Pericardium fibroblast (primary cell): ENCODE measurements around the genes ZBTB6 and NEK6.

DNA sequence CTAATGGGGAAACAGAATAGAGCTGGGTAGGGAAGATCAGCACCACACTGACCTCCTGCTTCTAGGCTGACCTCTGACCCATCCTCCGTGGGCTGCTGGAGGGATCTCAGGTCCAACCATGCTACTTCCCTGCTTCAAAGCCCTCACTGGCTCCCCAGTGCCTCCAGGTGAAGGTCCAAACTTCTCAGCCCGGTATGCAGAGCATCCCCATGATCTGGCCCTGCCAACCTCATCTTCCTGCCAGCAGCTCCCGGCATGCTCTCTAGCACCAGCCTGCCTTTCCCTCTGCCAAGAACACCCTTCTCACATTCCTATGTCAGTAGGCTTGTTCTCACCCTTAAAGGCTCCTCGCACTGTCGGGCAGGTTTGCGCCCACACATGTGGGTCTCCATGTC is 28.4 kb downstream of the NDUFA8 start:
- RAMPAGE, long total RNA = no peak

DNA sequence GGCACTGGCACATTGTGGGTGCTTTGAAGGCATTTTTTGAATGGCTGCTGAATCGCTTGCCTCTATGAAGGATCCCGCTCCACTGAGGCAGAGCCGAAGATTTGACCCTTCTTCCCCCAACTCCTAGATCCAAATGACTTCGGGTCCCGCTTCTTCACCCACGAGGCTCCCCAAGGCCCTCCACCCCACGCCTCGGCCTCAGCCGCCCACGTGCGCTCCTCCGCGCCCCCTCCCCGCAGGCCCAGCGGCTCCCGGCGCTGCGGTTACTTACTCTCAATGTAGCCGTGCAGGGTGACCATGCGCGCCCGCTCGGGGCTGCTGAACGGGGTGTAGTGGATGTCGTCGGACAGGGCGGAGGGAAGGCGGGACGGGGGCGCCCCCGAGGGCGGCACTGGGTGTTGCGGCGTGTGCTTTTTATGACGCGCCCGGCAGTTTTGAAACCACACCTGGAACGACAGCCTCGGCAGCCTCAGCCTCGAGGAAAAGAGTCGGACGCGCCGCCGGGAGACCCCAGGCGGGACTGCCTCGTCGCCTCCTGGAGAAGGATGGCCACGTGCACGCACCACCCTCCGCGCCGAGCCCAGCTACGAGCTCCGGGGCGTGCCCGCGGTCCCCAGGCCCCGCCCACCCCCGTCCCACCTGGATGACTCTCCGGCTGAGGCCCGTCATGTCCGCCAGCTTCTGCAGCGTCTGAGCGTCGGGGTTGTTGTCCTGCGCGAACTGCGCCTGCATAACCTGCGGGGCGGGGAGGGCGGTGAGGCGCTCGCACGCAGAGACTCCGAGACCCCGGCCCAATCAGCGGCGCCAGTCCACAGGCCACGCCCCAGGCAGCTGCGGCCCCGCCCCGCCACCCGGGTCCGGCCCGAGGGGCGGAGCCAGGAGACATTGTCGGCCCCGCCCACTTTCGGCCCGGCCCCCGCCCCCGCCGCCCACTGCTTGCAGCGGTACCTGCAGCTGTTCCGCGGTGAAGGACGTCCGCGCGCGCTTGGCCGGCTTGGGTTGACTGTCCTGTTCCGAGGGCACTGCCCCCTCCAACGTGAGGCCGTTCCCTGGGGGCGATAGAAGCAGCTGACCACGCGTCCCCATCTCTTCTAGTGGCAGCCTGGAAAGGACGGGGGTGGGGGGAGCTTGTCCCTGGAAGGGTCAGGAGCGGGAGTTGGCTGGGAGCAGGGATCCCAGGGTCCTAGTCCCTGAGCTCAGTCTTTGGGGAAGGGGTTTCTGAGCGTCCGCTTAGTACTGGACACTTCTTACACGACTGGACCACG is 15.0 kb downstream of the LHX6 start:
- RAMPAGE, long total RNA = no peak

DNA sequence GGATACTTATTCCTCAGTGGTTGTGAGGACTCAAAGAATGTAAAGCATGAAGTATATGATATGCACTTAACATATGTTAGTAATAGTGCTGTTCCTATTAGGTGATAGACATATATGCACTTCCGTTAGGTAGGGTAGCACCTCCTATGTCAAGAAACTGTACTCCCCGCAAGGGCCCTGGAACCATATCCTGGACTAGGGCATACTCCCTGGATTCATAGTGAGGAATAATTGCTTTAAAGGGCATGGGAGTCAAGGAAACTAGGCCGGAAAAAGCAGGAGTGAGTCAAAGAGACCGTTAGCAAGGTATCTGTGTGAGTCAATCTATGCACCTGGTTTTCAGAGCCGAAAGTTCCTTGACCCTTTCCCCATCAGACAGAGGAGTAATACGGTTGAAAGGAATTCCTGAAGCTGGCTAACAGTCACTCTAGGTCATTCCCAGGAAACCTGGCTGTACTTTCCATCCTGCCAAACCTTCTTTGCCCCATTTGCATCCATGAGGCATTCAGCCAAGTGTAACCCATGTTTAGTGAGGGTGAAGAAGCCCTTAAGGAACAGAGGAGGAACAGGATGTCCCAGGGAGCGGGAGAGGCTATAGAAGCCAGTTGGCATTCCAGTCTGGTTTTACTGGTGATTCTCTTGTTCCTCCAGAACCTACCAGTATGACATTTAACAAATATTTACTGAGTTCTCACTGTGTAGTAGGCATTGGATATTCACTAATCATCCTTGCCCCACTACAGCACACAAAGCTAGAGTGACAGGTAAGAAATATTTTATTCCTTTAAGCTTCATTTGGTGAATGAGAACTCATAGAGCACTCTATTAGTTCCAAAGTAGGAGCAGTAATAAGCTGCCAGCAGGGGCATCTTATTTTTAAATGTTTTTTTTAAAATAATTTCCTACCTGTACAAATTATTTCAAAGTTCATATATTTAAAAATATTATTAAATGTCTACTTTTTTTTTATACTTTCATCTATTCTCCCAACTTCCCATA is 16.1 kb downstream of the RBM18 start:
- RAMPAGE, long total RNA = no peak

- RAMPAGE, long total RNA = no peak
Measured at GRCh38 chr9:122371844-122372500, 1.1 kb downstream of the PTGS1 start.

DNA sequence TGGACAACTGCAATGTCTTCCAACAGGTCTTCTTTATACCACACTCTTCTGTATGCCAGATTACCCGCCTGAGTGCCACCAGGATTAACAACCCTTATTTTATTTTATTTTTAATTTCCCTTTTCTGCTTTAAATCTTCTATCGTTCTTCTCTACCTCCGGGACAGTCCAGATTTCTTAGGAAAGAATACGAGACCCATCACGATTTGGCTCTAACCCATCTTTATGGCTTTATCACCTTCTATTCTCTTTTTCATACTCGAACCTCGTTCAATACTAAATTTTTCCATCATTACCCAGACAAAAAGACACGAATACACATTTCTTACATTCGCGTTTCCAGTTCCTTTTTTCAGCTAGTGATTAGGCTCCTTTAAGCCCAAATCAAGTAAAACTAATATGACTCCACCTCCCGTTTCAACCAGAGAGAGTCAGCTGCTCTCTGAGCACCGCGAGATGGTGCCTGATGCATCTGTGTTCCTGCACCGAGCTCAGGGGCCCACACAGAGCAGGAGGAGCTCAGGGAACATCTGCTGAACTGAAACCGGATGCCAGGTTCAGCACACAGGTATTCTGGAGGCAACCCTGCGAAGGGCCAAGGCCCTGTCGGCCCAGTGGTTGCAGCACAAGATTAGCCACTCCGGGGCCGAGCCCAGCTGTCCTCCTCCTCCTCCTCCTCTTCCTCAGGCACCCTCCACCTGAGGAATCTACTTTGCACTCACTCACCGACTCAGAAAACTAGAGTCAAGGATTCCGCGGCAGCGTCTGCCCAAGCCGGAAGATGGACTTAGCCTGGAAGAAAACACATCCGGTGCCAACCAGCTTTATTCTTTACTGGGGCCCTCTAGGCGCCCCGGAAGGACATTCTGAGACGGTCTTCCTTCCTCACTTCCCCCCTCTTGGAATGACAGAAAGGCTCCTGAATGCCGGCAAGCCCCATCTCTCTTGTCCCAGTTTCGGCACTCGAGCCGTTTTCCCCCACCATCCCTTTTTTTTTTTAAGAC is at the start of gene ZBTB6:
Gene ZBTB6, minus strand, starts transcription at position 798 of the 1,003 bp plus-strand sequence.
- RAMPAGE, long total RNA = start-site peak on the minus strand centred at position 796 of the sequence, 16 bp wide, 39 and 21 reads in 2 replicates

DNA sequence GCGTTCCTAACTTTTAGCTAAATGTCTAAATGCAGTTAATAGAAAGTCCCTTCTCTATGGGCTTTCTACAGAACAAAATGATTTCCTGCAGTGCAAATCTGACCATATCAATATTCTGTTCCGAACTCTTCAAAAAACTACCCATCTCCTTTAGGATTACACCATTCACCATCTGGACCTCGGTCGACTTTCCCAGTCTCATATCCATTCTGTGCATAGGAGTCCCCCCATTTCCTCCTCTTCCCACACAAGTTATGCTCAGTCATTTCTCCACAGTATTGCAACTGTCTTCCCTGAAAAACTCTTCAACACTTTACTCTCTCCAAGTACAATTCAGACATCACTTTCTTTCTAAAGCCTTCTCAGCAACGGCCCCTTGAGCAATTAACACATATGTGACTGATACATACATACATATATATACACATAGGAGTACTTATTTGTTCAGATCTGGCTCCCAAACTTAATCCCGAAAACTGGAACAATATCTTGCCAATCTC is 790 bp downstream of the ZBTB26 start:
- RAMPAGE, long total RNA = no peak

DNA sequence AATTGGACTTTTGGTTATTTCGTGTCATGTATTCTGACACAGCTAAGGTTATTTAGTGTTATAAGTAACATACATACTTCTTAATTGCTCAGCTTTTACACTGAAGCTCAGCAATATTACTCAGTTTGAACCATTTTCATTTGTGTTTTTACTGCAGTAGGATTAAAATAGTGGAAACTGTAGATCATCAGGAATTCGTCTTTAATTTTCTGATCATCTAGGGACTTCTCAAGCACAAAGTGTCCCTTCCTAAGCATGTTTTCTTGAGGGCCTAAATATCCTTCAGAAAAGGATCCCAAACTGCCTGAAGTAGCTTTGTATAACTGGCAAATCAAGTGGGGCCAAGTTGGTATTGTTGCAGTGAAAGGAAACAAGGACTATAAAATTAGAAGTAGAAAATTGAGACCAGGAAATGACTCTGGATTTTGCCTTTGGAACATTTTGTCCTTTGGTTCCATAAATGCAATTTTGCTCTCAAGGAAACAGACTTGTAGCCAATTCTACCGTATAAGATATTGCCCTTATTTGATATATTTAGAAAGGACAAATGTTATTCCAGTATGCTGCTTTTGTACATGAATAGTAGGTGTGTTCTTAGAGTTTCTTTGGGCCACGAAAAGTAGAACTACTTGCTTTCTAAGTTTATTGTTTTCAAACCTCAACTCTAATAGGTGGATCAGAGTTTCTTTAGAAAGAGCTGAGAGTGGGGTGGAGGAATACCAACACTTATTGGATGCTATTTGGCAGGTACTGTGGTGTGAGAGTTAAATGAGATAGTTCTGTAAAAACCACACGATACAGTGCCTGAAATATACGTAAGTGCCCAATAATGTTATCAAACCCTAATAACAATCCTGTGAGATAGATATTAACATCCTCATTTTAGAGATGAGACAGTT is 34.4 kb downstream of the RABGAP1 start:
- RAMPAGE, long total RNA = no peak

GRCh38 chr9:123036692-123037415 is 3.4 kb downstream of the GPR21 start:
- RAMPAGE, long total RNA = no peak

DNA sequence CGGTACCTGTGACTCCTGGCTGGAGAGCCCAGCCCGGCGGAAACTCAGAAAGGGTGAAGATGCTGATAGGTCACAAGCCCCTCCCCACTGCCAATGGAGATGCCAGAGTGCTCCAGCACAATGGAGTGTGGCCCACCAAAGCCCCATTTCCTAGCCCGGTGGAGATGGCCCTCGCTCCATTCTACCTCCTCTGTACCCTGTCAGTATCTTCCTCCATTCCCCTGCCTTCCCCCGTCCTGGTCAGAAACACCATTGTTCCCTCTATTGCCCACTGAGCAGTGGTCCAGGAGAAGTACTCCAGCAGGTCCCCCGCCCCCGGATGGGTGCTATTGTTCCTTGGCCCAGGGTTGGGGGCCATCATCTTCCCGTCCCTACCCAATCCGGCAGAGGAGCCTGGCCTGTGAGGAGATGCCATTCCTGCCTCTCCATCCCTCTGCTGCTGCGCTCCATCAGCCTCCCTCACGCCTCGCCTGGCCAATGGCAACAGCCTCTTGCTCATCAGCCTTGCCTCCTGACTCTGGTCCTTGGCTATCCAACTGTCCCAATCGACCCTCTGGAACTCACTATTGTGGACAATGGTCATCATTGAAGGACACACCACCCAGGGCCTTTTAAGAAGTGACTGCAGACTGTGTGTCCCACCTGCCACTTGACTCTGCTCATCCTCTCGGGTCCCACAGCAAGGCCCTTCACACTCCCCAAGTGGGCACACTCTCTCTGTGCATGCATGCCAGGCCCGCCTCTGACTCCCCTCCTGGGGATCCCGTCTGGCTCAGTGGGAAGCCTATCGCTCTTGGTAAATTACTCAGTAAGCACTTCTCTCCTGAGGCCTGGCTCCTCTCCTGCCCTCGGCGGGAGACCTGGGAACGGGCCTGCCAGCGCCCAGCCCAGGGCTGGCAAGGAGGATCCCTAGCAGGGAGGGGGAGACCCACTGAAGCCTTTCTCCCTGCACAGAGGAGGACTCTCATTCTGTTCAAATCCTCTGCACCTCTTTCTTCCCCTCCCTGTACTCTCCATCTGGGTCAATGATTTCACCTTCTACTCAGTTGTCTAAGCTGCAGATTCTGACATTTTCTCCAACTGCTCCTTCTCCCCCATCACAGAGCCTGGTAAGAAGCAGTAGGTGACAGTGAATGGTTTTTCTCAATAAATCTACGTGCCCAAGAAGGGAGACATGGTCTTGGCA is 81.4 kb downstream of the GPR21 start:
- RAMPAGE, long total RNA = no peak

GRCh38 chr9:123265886-123266443 is 2.4 kb downstream of the STRBP start:
- RAMPAGE, long total RNA = no peak

DNA sequence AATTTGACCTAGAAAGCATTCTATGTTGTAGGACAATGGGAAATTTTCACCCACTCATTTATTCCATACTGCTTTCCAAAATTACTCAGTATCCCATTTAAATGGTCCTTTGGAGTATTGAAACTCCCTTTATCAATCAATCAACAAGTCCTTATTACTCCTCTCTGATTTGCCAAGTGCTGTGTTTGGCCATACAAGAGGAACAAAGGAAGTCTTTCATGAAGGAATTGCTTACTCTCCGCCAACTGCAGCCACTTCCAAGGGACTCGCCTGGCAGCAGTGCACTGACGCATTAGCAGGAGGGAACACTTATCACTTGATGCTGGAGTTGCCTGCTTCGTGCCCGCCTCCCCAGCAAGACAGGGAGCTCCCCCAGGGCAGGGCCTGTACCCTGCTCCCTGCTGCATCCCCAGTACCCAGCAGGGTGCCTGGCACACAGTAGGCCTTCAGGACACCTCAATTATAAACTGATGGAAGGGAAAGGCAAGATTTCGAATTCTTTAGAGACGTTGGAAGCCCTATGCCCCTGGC is 97.8 kb downstream of the CRB2 start:
- RAMPAGE, long total RNA = no peak

DNA sequence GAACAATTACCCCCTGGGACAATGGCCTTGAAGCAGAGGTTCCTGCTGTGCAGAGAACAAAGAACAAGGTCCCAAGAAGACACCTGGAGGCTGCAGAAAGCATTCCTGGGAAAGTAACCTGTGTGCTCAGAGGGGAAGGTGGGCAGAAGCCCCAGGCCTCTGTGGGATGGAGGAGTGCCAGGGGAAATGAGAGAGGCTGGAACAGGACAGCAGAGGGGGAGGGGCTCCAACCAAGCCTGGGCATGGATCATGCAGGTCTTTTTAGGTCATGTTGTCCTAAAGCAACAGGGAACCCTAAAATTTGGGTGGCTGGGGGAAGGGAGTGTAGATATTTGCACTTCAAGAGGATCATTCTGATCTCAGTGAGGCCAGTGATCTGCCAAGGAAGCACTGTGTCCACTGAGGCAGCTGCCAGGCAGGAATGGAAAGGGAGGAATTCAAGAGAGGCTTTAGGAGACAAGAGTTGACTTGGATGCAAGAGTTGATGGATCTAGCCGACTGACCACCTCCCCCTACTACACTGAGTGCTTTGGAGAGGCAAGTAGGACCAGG is 126.7 kb downstream of the CRB2 start:
- RAMPAGE, long total RNA = no peak

DNA sequence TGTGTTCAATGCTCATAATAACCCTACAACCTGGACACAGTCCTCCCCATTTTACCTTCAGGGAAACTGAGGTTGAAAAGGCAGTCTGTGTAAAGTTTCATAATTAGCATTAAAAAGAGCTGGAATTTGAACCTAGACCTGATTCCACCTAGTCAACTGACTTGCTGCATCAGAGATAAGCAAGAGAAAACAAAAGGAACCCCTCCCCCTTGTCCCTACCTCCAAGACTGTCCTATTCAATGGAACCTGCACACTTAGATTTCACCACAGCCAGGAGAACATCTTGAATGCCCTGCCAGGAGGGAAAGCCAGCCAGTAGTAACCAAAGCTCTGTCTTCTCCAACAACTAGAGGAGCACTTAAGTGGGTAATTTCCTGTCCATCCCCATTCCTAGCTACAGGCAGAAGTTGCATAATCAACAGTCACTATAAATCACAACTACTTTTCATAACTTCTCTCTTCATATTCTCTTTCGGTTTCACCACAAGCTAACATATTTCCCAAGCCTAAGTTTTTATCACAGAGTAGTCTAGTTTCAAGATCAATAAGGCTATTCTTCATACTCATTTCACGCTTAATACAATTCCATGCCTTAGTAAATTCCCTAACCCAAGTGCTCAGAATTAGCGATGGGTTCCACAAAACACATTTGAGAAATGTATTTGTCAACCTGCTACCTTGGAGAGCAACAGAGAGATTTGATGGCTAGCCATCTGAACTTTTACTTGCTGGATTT is 2.2 kb downstream of the DENND1A start:
- RAMPAGE, long total RNA = no peak

DNA sequence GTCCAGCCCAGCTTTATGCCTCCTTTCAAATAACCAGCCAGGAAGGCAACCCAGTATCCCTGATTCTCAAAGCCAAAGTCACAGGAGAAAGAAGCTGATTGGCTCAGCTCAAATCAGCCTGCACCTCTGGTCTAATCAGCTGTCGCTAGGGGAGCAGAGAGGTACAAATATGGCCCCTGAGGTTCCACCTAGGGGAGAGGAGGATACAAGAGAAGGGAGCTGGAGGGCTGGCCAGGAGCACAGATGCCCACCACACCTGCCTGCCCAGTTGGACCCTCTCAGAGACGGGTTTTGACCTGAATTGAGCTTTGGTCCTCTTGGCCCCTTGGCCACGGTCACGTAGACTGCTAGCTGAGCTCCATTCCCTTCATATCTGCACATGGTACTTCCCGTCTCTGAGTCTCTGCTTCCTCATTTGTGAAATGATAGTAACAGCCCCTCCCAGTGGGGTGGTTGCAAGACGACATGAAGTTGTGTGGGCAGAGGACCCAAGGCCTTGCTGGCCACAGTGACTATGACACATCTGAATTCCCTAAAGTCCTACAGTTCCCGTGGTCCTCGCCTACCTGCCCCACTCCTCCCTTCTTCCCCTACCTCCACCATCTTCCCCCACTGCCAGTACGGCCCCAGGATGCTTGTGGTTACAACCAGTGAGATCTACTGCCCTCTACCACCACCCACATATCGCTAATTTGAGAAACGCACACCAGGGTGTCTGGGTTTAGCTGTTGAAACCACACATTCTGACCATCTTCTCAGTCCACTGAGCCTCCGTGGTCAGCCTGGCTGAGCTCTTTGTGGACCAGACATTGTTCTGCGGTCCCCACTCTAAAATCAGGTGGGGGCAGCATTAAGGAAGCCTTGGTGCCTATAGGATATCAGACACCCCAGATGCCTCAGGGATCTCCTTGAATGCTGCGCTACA is 60.4 kb upstream of the NEK6 start:
- RAMPAGE, long total RNA = no peak

GRCh38 chr9:124219176-124219509 is 38.6 kb upstream of the NEK6 start:
- RAMPAGE, long total RNA = no peak

DNA sequence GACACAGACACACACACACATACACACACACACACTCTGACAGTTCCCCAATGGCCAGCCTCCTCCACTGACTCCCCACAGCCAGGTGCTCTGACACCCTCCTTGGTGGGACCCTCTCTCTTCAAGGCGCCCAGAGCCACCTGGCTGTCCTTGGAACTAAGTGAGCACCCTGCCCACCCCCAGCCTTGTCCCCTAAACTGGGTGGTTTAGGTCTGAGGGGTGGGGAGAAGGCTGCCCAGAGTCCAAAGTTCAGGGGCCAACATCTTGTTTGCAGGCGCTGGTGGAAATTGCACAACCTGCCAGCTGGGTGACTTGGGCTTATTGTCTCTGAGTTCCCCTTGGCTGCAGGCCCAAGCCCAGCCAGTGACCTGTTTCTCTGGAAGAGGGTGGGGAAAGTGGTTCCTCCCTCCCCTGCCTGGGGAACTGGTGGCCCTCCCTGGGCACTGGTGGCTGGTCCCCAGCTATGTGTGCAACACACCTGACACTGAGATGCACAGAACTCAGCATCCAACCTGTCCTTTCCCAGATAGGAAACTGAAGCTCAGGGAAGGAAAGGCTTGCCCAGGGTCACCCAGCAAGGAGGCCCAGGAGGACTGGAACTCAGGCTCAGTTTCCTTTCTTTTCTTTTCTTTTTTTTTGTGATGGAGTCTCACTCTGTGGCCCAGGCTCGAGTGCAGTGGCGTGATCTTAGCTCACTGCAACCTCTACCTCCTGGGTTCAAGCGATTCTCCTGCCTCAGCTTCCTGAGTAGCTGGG is 34.3 kb upstream of the NEK6 start:
- RAMPAGE, long total RNA = no peak

DNA sequence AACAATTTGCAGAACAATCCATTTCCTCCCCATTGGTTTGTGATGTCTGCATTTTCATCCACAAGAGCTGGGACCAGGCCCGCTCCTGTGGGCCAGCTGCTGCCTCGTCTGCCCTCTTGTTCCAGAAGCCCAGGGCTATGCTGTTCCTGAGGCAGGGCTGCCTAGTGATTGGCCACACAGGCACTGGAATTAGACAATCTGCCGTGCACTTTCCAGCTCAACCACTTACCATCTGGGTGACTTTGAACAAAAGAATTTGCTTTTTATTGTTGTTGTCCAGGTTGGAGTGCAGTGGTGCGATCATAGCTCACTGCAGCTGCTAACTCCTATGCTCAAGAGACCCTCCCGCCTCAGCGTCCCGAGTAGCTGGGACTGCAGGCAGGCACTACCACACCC is 1.3 kb upstream of the NEK6 start:
- RAMPAGE, long total RNA = no peak

GRCh38 chr9:124257736-124258689 is at the start of gene NEK6:
Gene NEK6 (plus strand): TSS chr9:124257949.
- RAMPAGE, long total RNA = no peak

DNA sequence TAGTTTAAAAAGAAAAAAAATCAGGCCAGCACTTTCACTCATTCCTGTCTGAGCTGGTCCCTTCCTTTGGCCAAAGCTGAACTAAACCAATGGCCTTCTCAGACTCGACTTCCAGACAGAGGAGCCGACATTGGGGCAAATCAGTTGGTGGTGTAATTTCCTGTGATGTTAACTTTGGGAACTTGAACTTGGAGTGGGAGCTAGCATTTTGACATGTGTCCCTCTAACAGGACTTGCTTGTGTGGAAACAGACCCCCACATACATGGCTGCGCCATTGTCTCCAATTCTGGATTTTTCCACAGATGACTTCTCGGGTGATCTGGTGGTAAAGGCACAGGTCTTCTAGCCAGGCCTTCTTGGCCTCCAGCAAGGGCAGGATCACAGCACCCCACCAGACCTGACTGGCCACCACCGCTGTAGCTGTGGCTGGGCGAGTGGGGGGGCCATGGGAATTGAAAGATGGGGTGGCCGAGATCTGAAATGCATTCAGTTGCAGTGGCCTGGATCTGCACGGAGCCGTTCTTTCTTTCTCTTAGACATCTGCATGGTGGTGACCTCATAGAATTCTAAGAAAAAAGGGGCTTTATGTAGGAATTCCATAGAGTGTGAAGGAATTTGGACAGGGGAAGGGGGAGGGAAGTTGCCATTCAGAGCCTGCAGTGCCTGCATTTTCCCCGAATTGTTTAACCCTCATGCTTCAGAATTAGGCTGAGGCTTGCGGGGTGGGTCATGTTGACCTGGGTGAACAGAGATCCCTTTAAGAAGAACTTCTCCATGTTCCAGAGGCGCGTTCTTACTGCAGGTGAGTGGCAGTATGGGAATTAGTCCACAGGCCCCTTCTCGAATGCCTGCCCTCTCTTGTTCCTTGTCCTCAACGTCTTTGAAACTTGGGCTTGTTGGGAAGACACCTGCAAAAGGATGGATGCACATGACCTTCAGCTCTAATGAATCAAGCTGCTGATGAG is 4.8 kb downstream of the NEK6 start:
- RAMPAGE, long total RNA = no peak

DNA sequence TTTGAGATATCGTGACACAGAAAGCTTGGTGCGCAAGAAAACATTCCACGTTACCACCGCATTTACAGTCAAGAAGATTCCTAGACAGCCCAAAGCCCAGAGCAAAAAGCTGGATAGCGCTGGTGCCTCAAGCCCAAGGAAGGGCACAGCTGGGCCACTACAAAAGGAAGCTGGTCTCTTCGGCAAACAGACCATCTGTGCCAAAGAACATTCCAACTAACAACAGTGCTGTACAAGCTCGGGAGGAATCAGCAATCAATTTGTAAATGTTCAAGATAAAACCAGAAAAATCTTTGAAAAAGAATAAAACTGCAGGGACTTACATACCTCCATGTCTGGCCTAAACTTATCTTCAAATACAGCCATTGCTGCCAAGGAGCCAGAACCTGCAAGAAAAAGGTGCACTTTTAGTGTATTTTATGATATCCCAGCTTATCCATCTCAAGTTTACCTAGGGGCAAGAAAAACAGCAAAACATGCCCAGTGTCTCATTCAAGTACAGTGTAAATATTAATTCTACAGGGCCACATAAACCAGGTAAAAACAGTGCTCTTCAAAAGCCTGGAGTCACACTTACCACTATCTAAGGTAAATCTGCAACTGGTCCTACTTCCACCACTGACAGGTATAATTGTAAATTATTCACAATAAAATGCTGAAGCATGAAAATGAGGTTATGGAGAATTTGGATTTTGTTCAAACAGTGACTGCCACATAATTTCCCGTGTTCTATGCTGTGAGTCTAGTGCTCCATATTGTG is 30.8 kb downstream of the PSMB7 start:
- RAMPAGE, long total RNA = no peak